Right cardiac atrium (tissue), 1 donor: Measurements from ENCODE around the gene KCNC1.

DNA sequence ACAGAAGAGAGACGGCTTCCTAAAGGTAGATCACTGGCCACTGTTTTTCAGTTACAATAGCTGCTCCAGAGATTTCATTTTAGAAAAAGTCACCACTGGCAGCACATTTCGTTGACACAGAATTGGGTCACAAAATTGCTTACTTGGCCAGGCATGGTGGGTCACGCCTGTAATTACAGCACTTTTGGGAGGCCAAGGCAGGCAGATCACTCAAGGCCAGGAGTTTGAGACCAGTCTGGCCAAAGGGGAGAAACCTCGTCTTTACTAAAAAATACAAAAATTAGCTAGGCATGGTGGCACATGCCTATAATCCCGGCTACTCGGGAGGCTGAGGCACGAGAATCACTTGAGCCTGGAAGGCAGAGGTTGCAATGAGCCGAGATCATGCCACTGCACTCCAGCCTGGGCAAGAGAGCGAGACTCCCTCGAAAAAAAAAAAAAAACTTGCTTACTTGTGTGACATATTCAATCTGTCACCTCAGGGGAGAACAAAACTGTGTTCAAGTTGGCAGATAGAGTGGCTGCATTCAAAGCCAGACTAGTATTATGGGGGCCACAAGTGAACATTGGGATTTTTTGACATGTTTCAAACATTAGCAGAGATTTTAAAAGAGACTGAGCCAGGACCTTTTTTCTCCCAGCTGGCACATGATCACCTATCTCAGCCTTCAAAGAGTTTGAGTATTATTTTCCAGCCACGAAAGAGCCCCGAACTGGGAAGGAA, 12.8 kb downstream of the C11orf58 start:
- PRO-cap: no peak

GRCh38 chr11:16795139-16795675, 56.8 kb downstream of the C11orf58 start:
- PRO-cap: no peak

DNA sequence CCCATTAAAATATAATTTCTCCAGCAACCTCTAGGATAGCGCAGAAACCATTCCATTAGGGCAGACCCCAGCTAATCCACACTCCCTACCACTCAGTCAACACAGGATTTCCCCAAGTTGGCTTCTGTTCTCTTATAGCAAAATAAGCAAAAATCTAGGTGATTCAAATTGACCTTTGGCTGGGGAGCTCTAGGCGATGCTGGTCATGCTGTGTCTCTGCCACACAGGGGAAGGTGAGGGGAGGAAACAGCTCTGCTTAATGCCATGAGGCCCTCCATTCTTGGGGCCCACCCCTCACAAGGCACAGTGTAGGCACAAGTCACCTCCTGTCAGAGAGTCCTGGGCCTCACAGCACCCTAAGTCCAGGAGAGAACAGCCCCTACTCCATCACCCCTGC, 47.0 kb downstream of the PLEKHA7 start:
- PRO-cap: no peak

DNA sequence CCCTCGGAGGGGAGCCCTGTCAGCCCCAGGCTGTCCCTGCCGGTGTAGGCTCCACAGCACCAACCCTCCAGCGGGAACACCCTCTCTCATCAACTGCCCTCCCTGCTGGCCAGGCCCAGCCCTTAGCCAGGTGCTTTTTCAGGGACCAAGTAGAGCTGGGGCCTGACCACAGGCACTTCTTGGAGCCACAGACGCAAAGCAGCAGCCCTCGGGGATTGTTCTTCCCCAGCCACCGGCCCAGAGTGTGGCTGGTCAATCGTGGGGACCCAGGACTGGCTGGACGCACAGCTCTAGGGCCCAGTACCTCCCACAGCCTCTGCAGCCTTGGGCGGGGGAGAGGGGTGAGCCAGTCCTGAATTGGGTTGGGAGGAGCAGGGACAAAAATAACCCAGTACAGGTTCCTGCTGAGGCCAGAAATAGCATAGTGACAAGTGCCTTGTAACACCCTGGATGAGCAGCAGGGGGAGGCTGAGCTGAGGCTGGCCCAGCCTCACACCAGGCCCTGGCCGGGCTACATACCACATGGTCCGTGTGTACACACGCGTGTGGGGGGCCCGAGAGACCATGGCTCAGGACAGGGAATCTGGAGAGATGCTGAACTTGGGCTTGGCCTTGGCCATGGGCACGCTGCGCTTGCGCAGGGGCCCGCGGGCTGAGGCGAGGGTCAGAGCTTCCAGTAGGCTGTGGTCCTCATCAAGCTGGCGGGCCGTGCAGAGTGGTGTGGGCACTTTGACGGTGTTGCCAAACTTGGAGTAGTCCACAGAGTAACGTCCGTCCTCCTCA, 1.9 kb downstream of the KCNJ11 start:
- PRO-cap: unidirectional peak, minus-strand start at position 326 of the sequence

DNA sequence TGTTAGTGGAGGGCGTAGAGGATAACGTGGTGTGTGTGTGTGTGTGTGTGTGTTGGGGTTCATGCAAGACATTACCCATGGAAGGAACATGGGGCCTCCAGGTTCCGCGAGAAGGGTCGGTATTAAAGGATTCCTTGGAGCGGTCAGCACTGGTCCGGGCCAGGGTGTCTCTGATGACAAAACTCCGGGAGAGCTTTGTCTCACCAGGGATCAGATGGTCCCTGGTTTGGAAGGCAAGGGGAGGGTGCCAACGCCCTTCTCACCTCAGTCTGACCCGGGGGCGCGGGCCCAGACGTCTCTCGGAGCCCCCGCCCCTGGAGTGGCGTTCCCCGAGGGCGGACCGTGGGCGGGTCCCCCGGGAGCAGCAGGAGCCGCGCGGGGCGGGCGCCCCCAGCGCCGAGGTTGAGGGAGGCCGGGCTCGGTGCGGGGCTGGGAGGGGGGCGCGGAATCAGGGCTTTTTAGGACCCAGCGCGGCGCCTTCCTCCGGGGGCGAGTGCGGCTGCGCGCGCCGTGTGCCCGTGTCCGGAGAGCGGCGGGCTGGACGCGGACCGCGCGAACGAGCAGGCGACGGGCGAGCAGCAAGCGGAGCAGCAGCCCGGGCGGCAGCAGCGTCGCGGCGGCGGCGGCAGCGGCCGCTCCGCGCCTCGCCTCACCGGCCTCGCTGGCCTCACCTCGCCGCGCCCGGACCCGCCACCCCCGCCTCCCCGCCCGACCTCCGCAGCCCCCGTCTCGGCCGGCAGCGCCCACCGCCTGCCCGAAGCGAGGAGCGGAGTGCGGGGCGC, at the start of gene KCNC1:
Gene KCNC1 (plus strand): TSS at position 547 of the 782 bp plus-strand sequence.
- PRO-cap: no peak

- PRO-cap: no peak
These were observed 2.3 kb downstream of the KCNC1 start for GRCh38 chr11:17736910-17737218.

DNA sequence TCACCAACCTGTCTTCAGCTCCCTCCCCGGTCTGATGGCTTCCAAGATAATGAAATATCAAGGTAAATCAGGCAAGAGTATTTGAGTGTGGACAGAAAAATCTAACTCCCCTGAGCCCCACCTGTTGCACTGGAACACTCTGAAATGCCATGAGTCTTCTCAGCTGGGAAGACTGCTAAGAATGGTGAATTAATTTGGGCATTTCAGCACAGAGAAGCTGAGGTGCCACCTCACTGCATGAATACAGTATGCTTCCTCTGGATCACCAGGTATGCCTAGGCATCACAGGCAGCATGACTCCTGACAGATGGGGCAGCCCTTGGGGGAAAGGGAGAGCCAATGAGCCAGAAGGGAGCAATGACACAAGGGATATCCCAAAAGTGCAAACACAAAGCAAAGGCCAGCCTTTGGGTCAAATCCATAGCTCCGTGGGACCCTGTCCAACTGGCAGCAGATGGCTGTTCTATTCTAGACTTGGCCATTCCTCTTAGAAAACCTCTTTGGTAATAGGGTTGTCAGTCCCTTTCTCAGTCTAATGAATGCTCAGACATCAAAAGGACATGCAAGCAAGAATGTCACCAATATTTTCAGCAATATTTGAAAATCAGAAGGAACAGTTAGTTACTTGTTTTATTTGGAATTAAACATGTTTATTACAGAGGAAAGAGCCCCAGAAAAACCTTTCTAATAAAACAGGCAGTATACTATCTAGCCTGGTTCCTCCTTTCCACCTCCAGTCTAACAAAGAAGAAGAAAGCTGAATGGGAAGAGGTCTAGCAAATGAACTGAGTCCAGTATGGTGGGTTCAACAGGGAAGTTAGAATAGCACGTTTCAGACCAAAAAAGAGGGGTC, 73.3 kb downstream of the SERGEF start:
- PRO-cap: no peak

- PRO-cap: no peak
These were observed 11.7 kb upstream of the LDHA start for GRCh38 chr11:18382641-18383089.

DNA sequence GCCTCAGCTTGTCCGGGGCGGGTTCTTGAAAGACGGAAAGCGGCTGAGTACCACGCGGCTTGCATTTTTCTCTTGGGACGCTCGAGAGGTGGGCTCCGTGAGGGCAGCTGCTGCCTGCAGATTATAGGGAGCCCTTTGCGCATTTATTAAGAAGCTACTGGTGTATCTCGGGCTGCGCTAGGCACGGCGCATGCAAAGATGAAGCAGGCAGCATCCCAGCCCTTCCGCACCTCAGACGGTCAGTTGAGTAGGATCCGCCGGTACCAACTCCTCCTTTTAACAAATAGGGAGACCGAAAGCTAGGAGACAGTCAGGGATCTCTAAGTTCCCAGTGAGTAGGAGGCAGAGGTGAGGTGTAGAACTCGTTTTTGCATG, 660 bp downstream of the LDHA start:
- PRO-cap: no peak

GRCh38 chr11:18633235-18633598, 925 bp downstream of the SPTY2D1 start:
- PRO-cap: no peak

DNA sequence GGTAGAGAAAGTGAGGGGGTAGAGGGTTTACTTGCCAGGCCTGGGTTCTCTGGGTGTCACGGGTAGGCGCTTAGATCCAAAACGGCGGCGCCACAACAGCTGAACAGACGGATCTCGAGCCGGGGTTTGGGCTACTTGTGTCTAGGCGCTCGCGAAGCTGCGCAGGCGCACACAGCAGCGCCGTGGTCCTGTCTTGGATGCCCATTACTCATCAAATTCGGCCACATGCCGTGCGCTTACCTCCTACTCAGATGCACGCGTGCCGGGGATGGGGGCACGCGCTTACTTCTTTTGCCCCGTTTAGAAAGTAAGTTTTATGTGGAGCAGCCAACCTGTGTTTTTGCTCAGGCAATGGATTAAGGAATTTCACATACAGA, 501 bp upstream of the SPTY2D1 start:
- PRO-cap: bidirectional peak, plus-strand start at position 164 of the sequence, minus-strand start at position 159 of the sequence

- PRO-cap: bidirectional peak, plus-strand start at chr11:18721378, minus-strand start at chr11:18721142
These were observed 4.9 kb downstream of the IGSF22 start for GRCh38 chr11:18721057-18721422.

DNA sequence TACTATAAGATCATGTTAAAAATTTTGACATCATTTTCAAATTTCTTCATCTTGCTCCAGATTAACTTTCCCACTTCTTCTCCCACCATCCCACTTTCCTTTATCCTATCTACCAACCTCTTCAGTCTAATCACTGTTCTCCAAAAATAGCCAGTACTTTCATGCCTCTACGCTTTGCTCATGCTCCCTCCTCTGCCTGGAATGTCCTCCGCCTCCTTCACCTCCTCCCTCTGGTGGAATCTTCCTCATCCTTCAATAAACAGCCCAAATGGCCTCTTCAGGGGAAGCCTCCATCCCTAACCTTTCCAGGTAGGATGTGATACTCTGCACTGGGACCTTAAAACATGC, 7.8 kb upstream of the CSRP3 start:
- PRO-cap: no peak

DNA sequence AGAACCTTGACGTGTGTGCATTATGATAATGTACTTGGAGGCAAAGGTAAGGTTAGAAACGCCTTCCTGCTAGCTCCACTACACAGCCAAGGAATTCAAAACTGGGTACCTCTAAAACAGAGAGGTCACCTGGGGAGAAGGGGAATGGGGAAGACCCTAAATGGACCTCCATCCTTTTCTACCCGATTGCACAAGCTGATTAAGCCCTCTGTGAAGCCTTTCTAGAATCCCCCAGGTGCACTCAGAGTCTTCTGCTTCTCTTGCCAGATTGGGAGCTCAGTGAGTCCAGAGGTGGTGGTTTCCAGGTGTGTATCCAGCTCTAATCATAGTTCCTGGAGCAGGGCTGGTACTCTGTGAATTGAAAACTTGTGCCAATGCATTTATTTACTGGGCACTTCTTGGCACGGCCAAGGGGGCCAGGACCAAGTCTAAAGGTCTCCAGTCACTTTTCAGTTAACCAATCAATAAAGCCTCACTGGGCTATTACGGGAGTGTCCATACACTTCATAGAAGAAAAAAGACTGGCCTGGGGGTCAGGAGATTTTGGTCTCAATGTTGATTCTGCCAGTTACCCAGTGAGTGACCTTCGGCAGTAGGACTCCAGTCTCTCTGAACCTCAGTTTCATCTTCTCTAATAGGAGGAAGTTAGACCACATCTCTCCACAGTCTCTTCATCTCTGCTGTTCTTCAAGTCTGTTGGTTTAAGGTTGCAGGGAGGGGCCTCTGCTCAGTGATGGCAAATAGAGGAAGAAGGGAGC, 188.3 kb upstream of the E2F8 start:
- PRO-cap: no peak

GRCh38 chr11:19442039-19442857, 201.5 kb upstream of the E2F8 start:
- PRO-cap: no peak

GRCh38 chr11:19459367-19459934, 218.7 kb upstream of the E2F8 start:
- PRO-cap: no peak

- PRO-cap: no peak
These were observed 15.0 kb upstream of the NAV2 start for GRCh38 chr11:19697565-19698157.

GRCh38 chr11:20044968-20045818, 115.1 kb downstream of the DBX1 start:
- PRO-cap: unidirectional peak, plus-strand start at chr11:20045334

DNA sequence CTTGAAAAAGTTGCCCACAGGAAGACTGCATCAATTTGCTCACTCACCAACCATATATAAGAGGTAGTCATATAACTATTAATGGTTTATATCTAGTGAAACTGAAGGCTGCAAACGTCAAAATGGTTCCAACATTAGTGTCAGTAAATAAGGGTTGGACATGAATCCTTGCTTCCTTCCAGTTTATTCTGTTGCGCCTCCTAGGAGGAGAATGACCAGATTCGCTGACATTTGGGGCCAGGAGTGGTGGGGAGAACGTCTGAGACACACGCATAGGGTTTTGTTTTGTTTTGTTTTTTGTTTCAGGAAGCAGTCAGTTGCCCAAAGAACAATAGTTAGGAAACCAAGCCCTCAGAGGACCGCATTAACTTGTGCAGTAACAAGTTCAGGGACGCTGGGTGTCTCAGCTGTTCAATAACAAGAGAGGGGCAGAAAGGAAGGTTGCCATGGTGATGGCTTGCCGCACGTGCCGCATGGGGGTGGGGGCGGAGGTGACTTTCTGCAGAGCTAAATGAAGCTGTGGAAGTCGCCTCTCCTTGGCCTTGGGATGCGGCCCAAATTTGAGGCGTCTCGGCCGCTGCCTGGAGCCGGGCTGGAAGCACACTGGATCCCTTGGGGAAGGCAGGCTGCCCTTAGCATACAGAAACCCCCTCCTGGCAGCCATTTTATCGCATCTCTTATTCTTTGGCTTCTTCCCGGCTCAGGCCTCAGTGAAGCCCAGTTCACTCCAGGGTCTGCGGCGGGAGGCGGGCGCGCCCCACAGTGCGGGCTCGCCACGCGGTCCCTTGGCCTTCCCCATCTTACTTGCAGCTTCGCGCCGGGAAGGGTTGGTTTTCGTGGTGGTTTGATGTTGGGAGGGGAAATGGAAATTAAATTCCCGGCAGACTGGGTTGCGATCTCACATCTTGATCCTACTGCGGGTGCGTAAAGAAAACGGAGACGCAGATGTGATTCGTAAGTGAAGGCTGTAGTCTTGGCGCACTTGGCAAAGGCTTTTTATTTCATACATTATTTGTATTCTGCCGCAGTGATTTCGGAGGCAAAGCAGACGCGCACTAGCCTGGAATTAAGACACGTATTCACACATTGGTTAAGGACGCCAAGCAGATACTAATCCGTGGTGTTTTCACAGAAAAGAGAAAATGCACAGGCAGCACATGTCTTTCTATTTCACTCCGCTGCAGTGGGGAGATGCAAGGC, 94.2 kb downstream of the SLC17A6 start:
- PRO-cap: unidirectional peak, plus-strand start at position 720 of the sequence

GRCh38 chr11:27245160-27245617, 117.8 kb downstream of the CCDC34 start:
- PRO-cap: no peak